ENCODE data around the gene KLRG2.

DNA sequence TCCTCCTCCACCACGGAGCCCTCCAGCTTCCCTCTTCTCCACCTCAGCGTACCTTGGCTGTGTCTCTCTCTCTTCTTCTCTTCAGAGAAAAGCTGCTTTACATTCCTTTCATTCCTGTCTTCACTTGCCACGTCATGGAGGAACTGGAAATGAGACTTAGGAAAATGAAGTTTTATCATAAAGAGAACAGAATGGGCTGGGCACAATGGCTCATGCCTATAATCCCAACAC, 11.8 kb upstream of the TMEM213 start:
- PRO-cap = no peak

DNA sequence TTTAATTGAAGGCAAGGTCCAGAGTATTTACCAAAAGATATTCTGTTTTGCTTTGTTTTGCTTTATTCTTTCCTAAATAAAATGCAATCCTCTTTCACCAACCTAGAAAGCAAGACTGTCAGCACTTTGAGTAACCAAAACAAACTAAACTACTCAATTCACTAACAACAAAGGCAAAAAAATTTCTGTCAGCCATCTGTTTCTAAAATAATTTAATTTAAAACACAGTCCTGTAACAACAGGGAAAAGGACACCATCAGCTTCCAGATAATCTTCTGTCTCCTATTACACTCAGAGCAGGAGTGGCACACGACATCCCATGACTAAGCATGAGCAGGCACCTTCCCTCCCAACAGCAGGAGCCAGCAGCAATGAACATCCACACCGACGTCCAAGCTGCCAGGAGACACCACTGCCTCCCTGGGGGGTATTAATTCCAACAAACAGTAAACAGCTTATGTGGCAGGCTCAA, 45.8 kb downstream of the KIAA1549 start:
- PRO-cap = no peak

- PRO-cap = no peak
Observed at GRCh38 chr7:139026107-139027302, 9.3 kb downstream of the ZC3HAV1L start.

DNA sequence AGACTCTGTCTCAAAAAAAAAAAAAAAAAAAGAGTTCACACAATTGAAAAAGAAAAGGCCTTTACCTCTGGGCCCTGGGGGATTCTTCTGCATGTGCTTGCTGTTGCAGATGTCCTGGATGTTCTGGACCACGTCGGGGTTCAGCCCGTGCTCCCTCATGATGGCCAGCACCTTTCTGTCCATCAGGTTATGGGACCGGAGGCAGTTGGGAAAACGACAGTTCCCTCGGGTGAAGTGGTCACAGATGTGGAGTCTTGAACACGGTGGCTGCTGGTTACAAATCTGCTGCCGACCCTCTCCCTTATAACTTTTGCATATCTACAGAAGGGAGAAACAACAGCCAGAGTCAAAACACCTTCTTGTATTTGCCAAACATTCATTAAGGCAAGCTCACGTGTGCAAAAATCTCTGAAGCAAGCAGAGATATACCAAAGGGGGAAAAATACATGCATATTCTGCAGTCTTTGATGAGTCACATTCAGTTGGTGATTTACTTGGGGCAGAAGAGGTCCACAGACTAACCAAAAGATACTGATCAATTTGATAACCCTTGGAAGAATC, 25.7 kb downstream of the ZC3HAV1 start:
- PRO-cap = no peak

- PRO-cap = no peak
Observed at GRCh38 chr7:139365216-139366150, 5.8 kb downstream of the LUC7L2 start.

GRCh38 chr7:139369595-139370078, 9.9 kb downstream of the LUC7L2 start:
- PRO-cap = no peak

GRCh38 chr7:139371480-139371739, 11.7 kb downstream of the LUC7L2 start:
- PRO-cap = no peak

GRCh38 chr7:139380083-139381363, 20.8 kb downstream of the LUC7L2 start:
- PRO-cap = no peak

GRCh38 chr7:139434303-139434911, 49.1 kb downstream of the KLRG2 start:
- PRO-cap = no peak

GRCh38 chr7:139483469-139484111, at the start of gene KLRG2:
Gene KLRG2, minus strand, starts transcription at chr7:139483673.
- PRO-cap = no peak

DNA sequence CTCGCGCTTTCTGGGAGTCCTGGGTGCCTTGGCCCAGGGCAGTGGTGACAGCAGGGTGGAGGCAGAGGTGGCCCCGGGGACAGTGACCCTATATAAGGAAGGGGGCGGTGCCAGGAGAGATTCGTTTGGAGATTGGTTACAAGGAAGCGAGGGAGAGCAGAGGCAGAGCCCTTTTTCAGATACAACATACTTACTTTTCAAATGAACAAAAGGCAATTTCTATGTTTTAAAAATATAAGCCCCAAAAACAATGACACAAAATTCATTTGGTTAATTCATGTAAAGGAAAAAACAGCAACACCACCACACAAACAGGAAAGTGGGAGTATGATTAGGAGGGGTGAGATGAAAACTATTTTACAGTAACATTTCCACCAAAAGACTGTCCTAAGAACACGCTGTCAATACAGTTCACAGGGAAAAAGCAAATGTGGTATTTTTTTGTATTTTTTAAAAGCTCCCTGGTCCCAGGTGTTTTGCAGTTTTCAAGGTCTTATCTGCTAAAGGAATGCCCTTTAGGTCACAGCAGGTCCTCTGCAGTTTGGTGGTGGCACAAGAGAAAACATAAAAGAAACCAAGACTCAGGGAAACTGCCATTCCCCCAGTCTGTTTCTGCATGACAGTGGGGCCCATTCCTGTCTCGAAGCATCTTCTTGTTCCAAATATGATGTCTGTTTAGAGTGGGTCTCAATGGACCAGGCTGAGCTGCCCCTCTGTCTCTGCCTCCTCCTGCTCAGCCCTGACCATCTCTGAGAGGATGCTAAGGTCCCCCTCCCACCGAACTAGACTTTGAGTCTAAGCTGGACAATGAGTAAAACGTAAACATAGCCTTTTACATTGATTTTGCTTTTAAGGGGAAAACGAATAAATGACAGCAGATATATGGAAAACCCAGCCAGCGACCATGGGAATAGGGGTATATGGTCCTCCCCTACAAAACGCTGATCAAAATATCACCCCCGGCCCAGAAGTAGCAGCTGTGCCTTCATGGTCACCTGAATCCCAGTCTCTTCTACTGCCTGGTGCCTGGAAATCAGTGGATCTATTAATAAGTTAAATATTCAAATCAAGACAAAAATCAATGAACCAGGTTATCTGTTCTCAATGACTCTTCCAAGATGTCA, 40.2 kb downstream of the CLEC2L start:
- PRO-cap = no peak

DNA sequence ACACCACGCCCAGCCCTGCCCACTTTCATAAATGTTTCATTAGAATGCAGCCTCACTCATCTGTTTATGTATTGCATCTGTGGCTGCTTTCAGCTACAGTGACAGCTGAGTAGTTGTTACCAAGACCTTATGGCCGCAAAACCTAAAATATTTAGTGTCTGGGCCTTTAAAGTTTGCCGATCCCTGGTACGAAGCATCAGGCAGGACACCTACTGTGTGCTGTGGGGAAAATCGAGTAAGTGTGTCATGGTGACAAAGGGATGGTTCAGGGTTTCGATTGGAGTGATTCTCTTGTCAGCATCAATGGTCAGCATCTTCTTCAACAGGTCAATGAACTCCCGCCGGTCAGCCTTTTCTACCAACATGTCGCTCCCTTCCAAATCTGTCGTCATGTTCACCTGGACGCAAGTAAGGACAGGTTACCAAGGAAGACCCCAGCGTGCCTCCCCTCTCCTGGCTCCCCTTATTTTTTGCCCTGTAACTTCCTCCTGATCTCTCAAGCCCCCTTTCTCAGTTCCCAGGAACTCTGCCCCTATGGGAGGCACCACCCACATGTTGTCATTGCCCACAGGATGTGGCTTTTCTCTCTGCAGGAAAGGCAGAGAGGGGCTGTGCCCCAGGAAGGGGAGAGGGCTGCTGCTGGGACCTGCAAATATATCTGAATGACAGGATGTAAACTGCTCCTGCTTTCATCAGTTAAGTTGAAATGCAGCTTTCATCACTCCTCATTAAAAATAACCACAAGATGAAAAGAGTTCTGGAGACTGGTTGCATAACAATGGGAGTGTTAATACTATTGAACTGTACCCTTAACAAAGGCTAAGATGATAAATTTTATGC, 103.1 kb downstream of the CLEC2L start:
- PRO-cap = no peak

DNA sequence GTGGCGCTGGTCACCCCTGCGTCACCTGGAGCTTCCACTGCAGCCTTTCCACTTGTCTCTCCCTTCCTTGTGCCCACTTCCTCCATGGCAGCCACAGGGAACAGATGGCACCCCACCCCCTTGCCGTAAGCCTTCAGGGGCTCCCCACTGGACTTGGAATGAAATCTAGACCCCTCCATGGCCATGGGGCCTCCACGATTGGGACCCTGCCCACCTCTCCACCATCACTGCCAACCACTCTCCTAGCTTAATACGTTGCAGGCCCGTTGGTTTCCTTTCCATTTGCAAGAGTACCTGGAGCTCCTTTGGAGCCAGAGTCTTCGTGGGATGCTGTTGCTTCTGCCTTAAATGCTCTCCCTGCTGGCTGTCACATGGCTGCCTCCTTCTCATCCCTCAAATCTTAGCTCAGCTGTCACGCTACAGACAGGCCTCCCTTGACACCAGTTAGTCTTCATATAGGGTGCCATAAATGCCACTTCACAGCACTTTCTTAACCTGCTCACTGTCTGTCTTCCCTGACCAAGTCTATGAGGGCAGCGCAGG, 113.7 kb downstream of the CLEC2L start:
- PRO-cap = no peak

DNA sequence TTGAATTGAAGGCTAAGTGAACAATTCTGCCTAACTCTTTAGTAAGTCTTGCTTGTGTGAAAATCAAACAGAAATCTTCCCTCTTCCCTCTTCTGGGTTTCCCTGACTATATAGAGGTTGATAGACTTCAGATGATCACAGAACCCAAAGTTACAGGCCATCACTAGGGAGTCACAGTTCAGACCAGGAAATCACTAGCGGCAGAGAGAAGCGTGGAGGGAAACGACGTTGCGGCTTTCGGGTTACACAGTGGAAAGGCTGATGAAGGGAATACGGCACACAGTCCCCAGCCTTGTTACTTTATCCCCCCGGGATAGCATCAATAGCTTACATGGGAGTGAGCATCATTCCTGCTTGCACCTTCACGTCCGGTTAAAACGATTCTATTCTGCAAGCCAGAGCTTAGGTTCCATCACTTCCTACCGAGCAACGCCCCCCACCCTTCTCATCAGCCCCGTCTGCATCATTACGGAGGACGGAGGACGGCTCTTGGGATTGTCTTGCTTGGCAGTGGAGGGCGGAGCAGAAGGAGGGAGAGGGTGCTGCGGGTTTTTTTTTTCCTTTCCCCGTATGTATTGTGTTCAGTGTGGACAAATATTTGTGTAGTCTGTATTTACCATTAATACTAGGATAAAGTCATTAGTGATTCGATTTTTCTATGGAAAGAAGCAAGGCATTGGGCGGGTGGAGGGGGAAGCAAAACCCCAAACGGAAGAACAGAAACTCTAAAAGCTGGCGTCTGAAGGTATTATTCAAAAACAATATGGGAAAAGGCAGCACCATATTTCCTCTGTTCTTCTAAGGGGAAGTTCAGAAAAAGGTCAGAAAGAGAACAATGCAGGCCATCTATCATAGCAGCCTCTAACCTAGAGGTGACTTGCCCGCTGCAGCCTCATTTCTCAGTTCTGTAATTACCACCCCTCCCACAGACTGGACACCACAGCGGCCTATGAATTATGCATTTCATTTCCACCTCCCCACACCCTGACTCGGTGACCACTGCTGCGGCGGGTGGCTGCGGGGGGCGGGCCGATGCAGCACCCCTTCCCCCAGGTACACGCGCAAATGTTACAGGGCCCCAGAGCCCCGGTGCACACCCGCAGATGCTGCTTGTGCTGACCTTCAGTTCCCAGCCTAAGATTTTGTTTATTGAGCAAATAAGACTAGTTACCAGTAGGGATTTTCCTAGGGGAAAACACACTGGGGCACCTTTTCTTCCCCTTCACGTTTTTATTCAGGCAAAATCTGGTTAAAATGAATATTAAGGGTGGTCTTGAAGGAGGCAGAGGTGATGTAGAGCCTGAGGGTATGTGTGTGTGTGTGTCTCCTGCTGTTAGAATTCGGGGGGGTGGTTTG, 125.2 kb downstream of the CLEC2L start:
- PRO-cap = bidirectional peak, plus-strand start at position 813 of the sequence, minus-strand start at position 741 of the sequence; bidirectional peak, plus-strand start at position 1,081 of the sequence, minus-strand start at position 907 of the sequence

DNA sequence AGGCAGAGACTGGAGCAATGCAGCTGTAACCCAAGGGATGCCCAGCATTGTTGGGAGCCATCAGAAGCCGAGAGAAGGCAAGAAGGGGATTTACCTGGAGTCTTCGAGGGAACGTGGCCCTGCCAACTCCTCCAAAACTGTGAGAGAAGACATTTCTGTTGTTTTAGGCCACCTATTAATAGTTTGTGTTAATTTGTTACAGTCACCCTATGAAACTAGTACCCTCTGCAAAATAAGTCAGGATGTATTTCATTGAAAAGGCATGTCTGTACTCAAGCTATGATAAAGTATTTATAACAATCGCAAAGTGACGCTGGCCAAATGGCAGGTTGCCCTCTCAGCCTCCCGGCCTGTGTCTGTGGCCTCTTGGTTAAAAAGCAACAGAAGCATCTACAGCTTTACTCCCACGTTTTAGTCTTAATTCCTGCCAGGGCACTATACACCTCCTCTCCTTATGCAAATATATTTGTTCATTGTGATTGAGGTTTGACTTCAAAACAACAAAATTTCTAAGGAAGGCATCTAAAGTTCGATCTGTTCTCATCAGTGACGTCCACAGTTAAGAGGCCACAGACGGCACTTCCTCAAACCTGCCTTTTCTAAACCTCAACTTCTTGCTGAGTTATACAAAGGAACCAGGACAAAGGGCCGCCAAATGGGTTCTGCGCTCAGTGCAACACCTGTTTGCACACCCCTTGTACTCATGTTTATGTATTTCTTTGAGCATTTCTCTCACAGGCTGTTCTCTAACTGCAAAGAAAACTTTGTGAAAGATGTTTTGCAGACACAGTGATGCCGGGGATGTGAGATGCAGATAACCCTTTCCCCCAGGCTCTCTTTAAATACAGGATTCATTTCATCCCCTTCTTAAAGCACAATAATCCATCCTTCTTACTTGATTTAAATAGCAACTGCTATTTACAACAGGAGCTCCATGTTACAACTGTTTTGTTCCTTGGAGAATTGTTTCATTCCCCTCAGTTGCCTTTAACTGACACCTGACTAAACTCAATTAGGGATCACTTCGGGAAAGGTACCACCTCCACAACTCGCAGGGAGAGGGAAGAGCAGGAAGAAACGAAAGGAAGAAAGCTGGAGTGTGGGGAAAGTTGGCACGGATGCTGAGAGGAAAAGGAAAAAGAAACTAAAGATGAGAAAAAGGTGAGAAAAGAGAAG, 46.5 kb downstream of the HIPK2 start:
- PRO-cap = bidirectional peak, plus-strand start at position 789 of the sequence, minus-strand start at position 413 of the sequence

- PRO-cap = no peak
Observed at GRCh38 chr7:139761991-139762815, 15.6 kb downstream of the HIPK2 start.

GRCh38 chr7:139885973-139886451, 56.9 kb downstream of the TBXAS1 start:
- PRO-cap = no peak

DNA sequence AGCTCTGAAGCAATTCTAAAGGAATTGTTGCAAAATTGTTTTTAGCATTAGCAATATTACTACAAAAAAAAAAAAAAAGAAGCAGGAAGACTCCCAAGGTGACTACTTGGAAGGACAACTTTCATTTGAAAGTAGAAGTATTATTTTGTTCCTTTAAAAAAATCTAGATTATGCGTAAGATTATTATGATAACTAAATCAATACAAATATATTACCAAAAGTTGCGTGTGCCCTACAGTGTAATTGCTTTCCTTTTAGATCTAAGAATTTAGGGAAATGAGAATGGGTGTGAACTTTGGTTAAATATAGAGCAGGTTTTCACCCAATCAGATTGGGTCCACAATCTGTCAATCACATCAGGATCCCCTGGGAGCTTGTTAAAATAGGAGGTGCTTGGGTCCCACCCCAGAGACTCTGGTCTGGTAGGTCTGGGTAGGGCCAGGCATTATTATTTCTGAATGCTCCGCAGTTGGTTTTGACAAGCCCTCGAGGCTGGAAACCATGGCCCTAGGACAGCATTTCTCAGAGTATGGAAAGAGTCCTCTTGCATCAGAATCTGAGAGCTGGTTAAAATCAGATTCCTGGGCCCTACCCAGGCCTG, 72.3 kb downstream of the TBXAS1 start:
- PRO-cap = unidirectional peak, plus-strand start at position 408 of the sequence

- PRO-cap = no peak
Observed at GRCh38 chr7:140153777-140154396, 22.9 kb downstream of the KDM7A start.

DNA sequence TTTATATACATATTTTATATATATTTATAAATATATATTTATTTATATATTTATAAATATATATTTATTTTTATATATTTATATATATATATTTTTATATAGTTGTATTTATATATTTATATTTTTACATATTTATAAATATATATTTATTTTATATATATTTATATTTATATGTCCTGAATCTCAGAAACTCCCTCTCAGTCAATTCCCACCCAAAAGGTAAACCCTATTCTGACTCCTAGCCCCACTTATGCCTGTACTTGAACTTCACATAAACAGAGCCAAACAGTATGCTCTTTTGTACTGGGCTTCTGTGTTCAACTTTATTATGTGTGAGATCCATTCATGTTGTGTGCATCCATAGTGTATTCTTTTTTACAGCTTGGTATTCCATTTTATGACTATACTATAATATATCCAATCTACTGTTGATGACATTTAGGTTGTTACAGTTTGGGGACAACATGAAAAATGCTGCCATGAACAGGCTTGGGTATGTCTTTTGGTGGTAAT, 5.2 kb downstream of the KDM7A start:
- PRO-cap = no peak